ENCODE measurements around a stretch of chr5.

DNA sequence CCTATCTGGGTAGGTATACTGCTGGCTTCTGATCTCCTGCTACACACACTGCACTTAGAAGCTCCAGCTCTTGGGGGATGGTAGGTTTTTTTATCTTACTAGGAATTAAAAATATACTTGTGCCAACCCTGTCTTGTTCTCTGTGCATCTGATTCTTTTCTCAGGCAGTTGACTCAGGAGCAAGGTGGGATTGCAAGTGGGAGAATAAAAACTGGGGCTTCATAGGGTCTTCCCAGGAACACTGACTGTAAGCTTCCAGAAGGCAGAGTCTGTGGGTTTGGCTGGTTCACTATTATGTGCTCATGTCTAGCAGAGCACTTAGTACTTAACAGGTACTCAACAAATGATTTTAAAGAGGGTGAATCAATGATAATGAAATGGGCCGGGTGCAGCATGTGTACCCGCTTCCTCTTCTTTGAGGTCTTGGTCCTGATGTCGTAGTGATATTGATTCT, 5.5 kb downstream of the CAMK4 start:
- PRO-cap, result no peak

GRCh38 chr5:112162977-112163921, 255.8 kb downstream of the EPB41L4A start:
- PRO-cap, result no peak

GRCh38 chr5:112205711-112206369, 213.2 kb downstream of the EPB41L4A start:
- PRO-cap, result no peak

DNA sequence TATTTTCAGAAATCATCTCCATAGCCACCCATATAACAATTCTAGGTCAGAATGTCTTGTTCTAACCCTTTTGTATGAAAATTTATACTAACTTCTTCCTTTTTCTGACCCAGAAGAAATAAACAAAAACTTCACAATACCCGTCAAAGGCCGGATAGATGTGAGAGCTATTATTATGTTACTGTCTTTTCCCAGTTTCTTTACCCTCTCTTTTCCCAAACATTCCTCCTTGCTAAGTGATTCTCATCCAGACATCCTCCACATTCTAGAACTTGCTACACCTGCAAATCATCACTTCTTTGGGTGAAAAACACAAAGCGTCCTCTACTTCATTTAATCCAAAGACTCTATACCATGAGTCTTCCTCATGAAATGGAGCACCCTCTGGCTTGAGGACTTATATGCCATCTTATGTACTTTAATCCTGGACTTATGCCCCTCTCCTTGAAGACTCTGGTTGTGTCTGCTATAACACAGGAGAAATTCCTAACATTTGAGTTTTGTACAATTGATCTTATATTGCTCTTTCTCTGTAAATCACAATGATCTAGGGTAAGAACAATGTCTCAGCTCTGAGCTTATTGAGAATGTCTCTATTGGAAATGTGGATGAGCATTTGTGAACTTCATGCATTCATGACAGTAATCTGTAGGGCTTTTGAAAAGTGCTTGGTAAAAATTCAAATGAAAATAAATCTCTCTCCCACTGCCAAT, 194.0 kb downstream of the EPB41L4A start:
- PRO-cap, result no peak

GRCh38 chr5:112368464-112369667, 50.2 kb downstream of the EPB41L4A start:
- PRO-cap, result no peak

GRCh38 chr5:113047633-113048395, 71.2 kb downstream of the DCP2 start:
- PRO-cap, result unidirectional peak, plus-strand start at chr5:113048008

GRCh38 chr5:113250127-113251028, 184.4 kb downstream of the TSSK1B start:
- PRO-cap, result no peak

GRCh38 chr5:113292576-113292903, 142.2 kb downstream of the TSSK1B start:
- PRO-cap, result no peak

- PRO-cap, result no peak
Observed at GRCh38 chr5:113330701-113331221, 104.0 kb downstream of the TSSK1B start.

DNA sequence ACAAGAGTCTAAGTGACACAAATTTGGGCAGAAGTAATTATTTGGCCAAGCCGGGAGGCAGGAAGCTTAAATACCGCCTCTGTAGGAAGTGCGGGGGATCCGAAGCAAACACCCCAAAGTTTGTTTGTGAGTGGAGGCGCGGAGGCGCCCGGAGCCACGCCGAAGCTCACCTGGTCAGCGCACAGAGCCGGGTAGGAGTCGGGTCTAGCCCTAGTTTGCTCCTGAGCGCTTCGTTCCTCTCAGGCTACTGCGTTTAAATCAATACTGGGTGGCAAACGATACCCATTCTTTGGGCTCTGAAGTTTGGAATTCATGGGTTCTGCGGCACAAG, 865 bp downstream of the MCC start:
- PRO-cap, result no peak

GRCh38 chr5:114185257-114185680, 176.6 kb upstream of the KCNN2 start:
- PRO-cap, result no peak

GRCh38 chr5:115296882-115297127, 351 bp upstream of the CCDC112 start:
- PRO-cap, result bidirectional peak, plus-strand start at chr5:115296955, minus-strand start at chr5:115296749

DNA sequence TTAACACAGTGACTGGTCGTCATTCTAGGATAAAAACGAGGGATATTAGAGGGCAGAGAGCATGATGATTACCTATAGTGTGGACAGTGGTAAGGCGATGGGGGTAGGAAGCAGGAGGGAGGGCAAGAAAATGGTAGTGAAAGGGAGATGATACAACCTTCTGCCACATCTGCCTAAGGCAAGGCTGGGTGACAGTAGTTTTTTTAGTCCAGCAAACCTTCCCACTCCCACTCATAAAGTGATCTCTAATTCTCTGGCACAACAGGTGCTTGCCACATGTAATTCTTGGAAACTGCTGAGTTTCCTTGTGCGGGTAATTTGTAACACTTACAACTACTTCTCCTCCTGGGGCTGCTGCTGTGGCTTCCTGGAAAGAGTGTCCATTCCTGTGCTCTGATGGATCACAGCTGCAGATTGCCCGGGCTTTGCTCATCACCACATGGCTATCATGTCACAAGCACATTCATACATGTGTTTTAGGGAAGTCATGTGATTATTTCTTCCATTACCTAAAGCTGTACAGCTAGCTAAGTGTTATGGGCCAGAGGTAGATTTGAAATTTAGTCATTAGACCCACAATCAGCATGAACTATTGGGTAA, 117.9 kb upstream of the CCDC112 start:
- PRO-cap, result bidirectional peak, plus-strand start at position 383 of the sequence, minus-strand start at position 398 of the sequence

DNA sequence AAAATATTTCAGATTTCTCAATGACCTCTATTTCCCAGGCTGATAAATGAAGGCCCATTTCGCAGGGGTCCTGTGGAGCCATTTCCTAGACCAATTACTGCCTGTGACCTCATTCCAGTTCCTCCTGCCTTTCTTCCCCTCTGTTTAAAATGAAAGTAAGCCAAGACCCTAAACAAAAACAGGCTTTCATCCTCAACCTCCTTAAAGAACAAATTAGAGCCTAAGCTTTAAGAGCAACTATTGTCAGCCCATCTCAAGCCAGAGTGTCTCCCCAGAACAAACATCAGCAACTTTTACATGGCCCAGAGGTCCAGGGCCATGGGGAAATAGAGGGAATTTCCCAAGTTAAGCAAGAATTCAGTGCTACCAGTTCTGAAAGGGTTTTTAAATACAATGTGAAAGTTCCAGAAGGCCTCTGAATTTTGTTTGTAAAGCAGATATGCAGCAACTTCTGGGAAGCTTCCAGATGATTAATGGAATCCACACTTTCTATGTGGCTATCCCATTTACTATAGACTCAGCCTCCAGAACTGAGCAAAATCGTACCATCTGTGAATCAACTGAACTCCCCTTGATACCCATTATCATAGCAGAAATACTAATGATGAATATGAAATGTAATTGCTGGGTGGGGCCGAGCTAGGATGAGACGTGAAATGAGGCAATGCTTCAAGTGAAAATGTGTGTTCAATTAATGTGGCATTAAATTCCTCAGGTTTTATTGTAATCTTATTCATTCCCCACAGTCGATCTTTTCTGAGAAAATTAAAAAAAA, 93.9 kb downstream of the FEM1C start:
- PRO-cap, result no peak

GRCh38 chr5:115599554-115600010, 2.7 kb downstream of the TICAM2 start:
- PRO-cap, result no peak

GRCh38 chr5:115796569-115796994, 19.9 kb downstream of the CDO1 start:
- PRO-cap, result no peak

- PRO-cap, result no peak
Observed at GRCh38 chr5:115814322-115815085, 2.0 kb downstream of the CDO1 start.

GRCh38 chr5:116168336-116168911, 83.6 kb downstream of the COMMD10 start:
- PRO-cap, result no peak

DNA sequence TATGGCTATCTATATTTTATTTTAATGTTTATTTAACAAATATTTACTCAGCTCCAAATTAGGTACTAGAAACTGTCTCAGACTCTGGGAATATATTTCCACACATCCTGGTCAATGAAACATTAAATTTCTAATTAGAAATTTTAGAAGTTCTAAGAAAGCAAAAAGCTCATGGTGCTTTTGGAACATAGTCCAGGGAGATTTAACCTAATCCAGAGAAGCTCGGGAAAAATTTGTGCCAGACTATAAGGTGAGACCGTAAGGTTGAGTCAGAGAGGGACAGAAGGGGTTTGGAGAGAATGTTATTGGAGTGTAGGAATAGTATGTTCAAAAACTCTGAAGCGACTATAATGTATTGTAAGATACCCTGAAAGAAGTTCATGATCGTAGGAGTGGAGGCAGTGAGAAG, 138.6 kb downstream of the COMMD10 start:
- PRO-cap, result no peak

DNA sequence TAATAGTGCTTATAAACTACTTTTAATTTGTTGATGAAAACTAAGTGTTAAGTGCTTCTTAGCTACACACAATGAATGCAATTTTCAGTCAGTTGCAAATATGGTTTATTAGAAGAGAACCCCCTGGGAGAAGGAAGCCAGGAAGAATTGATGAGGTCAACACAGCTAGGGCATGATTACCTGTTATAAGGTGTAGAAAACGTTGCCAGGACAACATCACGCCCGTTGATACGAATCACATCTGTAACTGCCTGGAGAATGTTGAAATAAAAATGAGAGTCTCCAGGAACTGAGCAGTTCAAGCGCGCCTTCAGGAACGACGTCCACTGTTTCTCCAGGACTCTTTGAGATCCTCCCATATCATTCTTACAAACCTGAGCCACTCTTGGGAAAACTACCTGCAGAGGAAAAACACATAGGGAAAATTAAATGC, 88.0 kb downstream of the SEMA6A start:
- PRO-cap, result no peak

Data from left colon (tissue), 1 donor.